Subcutaneous preadipocyte (primary cell): ENCODE data around the genes TMEM40 and FBLN2.

GRCh38 chr3:12679512-12679926 is 15.6 kb upstream of the RAF1 start:
- CAGE, long polyA plus RNA, result no peak

- CAGE, long polyA plus RNA, result no peak
Observed at GRCh38 chr3:12757985-12758512, 1.0 kb downstream of the TMEM40 start.

GRCh38 chr3:12759093-12759767 is at the start of gene TMEM40:
Gene TMEM40 (minus strand): TSS chr3:12759259.
- CAGE, long polyA plus RNA, result no peak

GRCh38 chr3:12809990-12810902 is 13.8 kb downstream of the CAND2 start:
- CAGE, long polyA plus RNA, result no peak

DNA sequence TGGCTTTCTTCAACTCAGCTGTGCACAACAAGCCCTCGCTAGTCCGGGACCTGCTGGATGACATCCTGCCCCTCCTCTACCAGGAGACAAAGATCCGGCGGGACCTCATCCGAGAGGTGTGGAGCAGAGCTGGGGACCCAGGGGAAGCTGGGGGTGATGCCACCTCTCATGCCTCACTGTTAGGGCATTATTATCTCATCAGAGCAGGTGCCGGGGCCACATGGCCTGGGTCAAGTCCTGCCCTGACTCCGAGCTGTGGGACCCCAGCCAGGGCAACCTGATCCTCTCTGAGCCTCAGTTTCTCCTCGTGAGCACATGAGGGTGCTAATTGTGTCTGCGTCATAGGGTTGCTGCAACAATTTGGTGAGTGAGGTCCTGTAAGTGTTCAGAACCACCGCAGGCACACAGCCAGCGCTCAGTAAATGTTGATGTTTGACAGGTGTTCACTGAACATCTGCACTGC is 15.8 kb downstream of the RPL32 start:
- CAGE, long polyA plus RNA, result no peak

- CAGE, long polyA plus RNA, result no peak
Observed at GRCh38 chr3:12839238-12840281, 1.8 kb downstream of the RPL32 start.

DNA sequence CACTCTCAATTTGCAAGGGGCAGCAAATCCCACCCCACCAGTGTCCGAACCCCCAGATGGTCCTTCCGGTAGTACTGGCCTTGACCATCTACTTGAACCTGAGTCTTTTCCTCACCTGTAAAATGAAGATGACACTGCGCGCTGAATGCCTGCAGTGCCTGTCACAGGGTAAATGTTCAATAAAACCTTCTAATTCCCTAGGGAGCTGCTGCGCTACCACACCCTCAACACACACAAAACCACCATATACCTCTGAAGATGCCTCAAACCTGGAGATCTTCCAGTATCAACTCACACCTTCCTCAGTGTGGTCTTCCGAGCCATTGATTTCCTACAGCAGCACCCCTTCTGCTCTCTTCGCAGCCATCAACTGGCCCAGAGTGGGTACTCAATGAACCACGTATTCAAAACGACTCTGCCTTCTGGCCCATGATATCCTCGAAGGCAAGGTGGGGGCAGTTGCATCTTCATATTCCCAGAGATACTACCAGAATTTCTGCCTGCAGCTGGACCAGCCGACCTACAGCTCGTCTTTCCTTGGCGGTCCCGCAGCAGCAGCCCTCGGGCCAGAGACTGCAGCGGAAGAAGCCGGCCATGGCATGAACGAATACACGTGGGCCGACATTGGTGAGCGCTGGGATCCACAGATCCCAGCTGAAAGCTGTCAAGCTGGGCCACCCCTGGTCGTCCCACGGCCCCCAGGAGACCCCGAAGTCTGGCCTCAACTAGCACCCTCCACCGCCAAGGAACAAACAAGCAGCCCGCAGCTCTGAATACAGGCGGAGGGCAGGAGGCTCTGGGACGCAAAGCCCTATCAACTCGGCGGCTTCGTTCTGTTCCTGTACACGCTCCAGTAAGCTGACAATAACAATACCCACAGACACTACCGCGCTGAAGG is 596 bp downstream of the RPL32 start:
- CAGE, long polyA plus RNA, result no peak

DNA sequence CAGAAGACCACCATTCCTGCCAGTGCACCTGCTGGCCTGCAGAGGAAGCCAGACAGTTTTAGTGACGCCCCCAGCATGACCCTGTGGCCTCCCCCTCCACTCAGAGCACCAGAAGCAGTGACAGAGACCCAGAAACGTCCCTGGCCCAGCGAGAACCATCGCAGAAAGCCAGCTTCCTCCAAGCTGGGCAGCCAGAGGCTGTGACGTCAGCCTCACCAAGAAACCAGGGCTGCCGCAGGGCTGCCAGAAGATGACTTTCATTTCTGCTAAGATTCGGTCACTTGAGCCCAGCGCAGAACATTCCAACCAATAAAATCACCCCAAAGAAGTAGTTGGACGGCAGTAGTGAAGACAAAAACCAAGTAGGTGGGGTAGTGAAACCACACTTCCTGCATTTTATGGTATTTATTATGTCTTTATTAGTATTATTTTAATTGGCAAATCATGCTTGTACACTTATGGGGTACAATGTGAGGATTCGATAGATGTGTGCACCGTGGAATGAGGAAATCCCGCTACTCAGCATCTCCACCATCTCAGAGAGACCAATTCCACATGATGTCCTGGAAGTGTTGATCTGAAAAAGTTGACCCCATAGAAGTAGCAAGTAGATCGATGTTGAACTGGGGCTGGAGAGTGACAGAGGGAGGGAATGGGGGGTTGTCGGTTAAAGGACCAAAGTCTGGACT is 29.7 kb upstream of the RPL32 start:
- CAGE, long polyA plus RNA, result no peak

GRCh38 chr3:12895937-12896524 is 54.7 kb upstream of the RPL32 start:
- CAGE, long polyA plus RNA, result no peak

DNA sequence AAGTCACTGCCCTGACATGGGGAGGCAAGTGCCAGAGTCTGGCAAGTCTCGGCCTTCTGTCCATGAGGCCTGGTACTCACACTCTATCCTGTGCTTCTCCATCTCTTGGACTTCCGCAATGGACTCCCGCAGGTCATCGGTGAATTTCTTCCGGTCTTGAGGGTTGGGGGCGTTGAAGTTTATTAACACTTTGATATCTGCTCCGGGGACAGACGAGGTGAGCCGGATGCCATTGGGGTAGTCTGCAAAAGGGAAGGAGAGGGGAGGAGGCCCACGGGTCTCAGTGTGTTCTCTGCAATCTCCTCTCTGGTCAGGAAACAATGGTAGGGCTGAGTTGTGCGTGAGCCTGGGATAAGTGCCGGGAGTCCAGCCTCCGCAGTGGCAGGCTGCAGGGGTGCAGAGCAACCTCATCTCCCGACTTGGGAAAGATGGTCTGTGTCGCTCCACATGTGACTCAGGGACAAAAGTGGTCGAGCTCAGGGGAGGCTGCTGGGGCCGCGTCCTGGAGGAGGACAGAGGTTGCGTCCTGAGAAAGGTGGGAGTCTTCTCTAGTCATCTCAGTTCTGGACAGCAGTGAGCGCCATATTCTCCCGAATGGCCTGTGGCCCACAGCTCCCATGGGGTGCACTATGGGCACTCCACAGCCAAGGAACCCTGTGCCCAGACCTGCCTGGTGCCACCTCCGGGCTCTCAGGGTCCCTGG is 68.0 kb upstream of the RPL32 start:
- CAGE, long polyA plus RNA, result no peak

DNA sequence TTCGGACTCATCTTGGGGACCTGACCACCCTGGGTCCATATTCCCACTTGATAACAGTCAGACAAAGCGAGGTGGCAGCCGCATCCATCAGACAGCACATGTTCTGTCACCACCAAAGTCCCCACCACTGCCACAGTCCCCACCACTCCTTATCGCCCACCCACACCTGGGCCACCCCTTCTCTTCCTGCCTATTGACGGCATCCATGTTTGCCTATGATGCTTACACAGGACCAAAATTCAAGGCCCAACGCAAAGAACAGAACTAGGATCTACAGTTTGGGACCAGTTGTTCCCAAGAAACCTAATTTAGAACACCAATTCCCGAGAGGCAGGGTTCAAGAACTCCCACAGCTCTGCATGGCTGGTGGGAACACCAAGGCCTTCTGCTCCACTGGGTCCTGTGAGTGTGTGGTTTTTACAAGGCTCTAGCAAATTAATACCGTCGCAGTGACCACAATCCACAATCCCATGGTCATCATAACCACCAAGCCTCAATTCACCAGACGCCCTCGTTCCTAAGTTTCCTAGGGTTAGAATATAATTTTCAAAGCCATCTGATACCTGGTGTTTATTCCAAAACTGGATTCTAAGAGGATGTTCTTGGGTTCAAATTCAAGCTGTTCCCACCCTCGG is 114.8 kb upstream of the RPL32 start:
- CAGE, long polyA plus RNA, result no peak

DNA sequence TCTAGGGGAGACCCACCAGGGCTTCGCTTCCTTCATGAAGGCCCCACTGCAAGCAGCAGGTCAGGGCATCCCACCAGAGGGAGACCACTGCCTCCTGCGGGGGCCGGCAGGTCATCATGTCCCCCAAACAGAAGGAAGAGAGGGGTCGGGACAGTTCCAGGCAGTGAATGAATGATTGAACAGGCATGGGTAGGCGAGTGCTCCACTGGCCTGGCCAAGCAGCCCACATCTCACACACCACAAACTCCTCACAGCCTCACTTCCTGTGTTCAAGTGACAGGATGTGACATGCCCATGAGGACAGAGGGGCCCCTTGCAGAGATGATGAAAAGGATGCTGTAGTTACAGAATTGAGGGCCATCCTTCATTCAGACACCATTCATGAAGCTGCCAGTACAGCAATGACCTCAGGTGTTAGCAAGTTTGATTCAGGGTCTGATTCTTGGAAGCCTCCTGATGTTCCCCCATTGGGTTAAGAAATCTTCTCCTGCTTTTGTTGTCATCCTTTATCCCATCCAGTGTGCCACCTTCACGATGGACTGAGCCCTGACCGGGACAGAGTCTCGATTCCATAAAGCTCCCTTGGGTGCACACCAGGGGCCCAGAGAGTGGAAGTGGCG is 3.7 kb downstream of the IQSEC1 start:
- CAGE, long polyA plus RNA, result no peak

GRCh38 chr3:13072139-13072916 is 901 bp downstream of the IQSEC1 start:
- CAGE, long polyA plus RNA, result no peak

DNA sequence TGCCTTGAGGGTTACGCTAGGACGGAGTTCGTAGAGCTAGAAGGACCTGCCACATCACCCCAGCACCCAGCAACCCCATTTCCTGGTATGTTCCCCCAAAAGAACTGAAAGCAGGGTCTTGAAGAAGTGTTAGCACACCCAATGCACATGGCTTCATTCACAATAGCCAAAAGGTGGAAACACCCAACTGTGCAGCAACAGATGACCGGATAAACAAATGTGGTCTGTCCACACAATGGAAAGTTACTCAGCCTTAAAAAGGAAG is 157.7 kb downstream of the NUP210 start:
- CAGE, long polyA plus RNA, result no peak

DNA sequence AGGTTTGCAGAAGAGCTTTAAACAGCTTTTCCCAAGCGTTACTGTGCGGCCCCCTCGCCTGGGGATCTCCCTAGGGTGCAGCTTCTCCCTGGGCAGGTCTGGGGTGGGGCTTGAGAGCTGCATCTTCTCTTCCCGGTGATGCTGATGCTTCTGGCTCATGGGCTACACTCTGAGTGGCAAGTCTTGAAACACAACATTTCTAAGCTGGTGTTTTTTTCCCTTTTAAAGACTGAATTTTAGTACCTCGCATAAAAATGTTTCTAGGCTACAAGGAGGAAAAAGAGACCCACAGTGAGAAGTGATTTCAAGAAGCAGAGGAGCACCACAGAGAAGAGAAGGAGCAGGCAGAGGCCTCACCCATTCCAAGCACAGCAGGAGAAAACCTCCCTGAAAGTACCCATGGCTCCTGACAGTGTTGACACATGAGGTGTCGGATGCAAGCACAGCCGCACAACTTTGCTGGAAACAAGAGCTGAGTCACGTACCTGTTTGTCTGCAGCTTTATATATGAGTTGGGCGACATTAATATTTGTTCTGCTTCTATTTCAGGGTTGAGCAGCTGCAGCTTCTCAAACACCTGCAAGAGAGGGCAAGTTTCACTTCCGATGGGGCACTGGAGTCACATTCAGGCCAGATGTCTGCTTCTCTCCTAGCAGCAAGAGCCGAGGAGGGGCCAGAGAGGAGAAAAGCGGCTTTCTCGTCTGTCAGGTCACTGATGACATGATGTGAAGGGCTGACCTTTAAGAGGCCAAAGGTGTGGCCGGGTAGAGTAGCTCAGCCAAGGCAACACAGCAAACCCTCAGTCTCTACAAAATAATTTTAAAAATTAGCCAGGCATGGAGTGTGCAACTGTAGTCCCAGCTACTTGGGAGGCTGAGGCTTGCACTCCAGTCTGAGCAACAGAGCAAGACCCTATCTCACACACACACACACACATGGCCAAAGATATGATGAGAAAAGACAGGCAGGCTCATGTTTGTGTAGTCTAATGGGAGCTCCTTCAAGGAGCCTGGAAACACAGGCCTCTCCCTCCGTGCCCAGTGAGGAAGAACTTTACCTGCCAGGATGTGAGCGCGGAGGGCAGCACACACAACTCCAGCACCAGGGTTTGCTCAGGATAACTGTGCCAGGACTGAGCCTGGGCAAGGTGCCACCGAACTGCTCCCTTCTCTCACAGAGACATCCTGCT is 87.9 kb downstream of the NUP210 start:
- CAGE, long polyA plus RNA, result no peak

DNA sequence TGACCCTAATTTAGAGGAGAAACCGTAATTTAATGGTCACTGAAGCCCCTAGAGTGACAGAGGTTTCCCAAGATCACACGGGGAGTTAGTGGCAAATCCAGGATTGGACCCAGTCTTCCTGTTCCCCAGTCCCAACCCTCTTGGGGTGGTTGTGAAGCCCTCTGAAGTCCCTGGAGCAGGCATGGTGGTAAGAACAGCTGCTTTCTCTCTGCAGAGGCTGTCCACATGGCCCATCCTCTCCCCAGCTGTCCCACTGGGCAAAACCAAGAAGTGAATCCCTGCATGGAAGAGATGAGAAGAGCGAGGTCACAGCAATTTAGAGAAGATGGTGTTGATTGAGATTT is 14.9 kb upstream of the HDAC11 start:
- CAGE, long polyA plus RNA, result no peak

DNA sequence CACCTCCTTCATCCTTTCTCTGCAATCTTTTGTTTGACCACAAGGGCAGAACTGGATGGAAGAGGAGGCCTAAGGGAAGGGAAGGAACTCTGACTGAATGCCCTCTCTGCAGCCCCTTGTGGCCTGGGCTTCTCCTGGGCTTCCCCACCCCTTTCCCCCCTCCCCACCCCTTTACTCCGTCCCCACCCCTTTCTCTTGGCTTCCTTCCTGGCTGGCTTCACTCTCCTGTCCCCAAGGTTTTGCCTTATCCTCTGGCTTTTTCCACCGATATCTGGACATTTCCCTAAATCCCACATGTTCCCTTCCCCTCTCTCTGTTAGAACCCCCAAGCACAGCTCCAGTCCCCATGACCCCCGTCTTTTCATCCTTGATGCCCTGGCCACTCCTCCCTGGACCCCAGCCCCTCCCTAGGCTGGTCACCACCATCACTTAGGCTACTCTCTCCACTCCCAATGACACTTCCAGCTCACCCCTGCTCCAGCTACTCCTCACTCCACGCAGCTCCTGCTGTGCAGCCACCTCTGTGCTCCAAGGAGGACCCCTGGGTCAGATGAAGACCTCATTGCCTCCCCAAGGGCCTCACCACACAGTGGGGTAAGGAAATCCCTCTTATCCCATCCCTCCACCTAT is 20.2 kb upstream of the FBLN2 start:
- CAGE, long polyA plus RNA, result no peak

DNA sequence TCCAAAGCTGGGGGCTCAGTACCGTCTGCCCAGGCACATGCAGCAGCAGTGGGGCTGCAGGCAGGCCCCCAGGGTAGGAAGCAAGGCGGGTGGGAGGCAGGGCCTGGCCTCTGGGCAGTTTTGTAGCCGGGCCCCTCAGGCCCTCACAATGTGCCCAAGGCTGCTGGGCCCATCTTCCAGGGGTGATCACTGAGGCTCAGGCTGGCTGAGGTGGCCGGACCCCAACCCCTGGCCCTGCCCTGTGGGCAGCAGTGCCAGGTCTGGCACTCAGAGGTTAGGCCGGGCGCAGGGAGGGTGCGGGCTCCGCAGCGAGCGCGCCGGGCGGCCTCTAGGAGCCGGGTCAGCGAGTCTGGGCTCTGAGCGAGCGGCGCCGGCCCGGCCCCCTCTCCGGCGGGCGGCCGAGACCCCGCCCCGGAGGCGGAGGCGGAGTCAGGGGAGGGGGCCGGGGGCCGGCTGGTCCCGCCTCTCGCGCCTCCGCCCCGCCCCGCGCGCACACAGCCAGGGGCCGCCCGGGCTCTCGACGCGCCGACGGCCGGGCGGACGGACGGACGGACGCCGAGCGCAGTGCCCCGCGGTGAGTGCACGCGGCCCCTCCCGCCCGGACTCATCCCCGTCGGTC is at the start of gene FBLN2:
Gene FBLN2 (plus strand): TSS at position 491 of the 619 bp plus-strand sequence.
- CAGE, long polyA plus RNA, result no peak

- CAGE, long polyA plus RNA, result no peak
Observed at GRCh38 chr3:13637347-13637941, 88.5 kb downstream of the FBLN2 start.

DNA sequence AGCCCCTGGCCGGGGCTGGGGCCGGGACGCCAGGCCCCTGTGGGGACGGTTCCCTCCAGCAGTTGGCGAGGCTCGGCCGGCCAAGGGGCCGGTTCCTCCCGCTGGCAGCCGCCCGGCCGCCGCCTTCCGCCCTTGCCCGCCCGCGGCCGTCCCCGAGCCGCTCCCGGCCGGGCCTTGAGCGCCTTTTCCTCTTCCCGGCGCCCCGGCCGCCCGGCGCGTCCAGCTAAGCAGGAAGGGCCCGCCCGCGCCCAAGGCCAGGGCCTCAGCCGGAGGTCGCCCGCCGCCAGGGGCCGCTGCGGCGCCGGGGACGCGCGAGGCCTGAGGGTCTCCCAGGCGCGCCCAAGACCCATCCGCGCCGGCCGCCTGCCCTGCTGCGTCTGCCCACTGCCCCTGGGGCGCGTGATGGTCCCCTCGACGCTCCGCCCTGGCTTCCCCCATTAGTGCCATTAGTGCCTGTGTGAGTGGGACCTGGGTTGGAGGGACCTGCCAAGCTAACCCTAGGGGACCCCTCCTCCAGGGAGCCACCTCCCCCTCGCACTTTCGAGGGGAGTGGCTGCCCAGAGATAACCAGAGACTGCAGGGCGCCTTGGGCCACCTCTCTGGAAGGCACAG is 106.4 kb downstream of the FBLN2 start:
- CAGE, long polyA plus RNA, result no peak